Umbilical cord (tissue), 2 donors: Measurements from ENCODE around the genes ZNF577 and ZNF320.

DNA sequence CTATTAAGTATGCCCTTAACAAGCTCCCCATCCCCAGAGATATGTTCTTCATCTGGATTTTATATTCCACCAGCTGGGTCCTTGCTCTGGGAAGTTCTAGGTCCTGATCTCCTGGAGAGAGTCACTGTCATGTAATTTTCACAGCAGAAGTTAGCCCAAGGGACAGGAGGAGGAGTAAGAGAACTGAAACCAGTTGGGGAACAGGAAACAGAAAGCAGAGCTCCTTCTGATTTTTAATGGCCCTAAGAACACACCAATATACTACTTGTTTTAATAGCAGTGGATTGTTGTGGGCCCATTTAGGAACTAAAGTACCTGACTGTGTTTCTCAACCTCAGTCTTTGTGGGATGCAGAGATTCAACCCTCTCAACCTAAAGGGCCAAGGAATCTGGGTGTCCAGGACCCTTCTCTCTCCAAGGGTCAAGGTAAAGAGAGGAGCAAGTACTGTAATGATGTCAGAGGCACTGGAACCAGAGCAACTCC is 8.2 kb upstream of the FPR3 start:
- RAMPAGE, long total RNA = no peak

DNA sequence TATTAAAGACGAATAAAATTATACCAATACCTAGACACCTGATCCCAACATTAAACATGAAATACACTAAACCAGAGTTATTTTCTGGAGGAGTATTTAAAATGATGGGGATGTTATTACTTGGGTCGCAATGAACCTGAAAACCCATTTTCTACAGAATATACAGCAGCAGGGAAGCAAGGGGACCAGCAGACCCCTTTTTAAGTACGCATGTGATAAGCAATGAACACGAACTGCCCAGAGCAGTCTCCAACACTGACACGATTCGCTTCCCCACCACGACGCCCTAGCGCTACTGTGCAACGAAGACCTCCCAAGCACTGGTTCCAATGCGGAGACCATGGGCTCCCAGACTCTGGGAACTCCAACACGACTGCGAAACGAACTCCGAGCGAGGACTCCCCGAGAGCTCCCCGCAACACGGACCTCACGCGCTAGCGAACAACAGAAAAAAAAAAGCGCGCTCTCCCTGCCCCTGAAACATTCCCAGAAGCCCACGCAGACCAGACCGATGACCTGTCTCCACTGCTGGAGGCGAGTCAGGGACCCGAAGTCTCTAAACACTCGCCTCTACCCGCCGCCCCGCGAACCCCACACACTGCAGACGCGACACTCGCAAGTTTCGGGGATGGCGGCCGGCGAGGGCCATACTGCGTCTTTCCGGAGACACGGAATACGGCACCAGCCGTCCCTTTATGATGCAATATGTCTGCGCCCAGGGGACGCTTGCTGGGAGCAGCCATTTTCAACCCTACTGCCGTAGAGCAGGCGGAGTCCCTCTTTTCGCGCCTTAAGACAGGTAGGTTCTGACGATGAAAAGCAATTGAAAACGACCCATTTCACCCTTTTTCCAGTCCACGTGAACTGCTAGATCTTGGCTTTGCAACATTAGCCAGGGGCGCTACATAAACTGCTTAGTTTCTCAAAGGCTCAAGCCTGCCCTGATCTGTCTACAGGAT is at the start of gene ZNF577:
TSS of gene ZNF577 (minus strand) at position 624 of the 959 bp plus-strand sequence.
- RAMPAGE, long total RNA = start-site peak on the minus strand centred at position 584 of the sequence, 108 bp wide, 37 and 34 reads in 2 replicates

DNA sequence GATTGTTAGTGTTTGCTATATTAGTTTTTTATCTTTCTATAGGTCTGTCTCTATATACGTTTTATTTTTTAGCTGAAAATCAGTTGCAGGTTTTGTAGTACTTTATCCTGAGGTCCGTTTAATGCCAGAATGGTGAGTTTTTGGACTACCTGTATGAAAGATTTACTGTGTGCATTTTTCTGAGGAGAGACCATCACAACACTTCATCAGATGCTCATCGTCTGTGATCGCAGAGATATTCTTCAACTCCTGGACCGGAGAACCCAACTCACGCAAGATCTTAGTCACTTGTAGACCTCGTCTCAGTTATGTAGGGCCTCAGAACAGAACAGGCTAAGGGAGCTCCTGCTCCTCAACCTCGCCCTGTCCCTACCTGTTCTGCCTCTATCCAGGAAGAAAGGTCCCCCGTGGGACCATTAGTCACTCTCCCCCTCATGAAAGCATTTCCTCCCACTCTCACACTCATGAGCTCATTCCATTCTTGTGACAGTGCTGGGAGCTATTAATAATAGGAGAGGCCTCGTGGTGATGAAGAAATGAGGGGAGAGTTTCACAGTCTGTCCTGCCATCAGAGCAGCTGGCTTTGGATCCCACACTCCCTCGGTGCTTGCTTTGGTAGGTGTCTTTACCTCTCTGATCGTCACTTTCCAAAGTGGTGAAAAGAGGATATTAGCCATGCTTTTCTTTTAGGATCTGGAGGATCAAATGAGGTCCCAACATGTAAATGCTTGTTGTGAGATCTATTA is 10.1 kb downstream of the PPP2R1A start:
- RAMPAGE, long total RNA = no peak

DNA sequence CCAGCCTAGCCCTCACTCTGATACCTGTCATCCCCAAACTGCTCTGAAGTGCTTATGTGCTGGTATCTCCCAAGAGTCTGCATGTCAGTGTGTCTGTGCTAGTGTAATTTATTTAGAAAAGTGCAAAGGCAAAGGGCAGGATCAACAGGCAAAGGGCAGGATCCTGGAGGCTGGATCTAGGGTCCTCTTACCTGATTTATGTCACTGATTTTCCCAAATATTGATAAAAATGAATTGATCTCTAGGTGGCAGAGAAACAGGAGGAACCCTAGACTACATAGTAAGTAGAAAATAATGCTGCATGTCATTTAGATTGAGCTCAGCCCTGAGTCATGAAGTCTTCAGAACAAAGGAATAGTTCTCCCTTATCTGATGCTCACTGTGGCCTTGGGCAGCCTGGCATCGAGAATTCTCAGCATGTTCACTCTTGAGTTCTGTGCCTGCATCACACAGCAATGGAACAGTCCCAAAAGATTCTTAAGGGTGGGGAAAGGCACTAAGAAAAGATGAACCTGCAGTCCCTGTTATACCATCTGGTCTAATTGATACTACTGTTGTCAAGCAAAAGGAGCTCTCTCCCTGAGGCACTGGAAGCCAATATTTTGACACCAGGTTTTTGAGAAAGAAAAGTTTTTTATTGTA is 38.4 kb upstream of the ZNF766 start:
- RAMPAGE, long total RNA = no peak

DNA sequence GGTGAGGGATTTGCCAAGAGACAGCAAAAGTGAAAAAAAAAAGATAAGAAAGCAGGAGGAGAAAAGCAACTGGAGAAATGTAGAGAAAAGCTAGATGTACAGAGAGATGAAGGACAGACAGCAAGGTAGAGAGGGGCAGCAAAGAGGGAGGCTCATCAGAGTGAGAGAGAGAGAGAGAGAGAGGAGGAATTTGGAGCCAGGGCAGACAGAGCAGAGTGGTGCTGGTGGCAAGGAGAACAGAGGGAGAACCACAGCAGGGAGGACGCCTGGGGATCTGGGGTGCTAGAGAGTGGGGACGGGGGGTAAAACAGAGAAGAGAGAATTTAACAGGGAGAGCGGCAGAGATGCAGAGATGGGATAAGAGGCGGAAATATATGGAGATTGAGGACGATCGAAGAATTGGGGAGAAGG is 990 bp downstream of the ZNF701 start:
- RAMPAGE, long total RNA = no peak

DNA sequence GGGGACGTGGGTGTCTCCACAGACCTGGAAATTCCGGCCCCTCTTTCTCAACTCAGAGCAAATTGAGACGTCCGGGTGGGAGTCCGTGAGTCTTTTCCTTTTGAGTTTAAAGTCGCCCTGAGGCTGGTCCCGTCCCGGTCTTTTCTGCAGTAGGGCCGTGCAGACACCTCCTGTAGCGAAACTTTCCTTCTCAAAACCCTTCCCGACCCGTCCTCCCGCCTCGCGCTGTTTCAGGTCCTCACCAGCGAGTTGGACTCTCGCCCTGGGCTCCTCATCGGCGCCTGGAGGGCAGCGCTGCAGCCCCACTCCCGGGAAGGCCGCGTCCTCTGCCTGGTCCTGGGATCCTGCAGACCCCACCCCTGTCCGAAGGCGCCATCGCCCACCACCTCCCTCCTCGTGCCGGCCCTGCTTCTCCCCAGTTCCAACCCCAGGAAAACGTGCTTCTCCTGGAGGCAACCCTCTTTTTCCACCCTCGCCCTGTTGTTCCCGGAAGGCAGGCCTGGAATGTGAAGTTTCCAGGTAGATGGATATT is 15.0 kb downstream of the ZNF701 start:
- RAMPAGE, long total RNA = no peak

- RAMPAGE, long total RNA = start-site peak on the minus strand at chr19:52896975-52897737, 59 and 47 reads in 2 replicates
Measured at GRCh38 chr19:52897112-52898052, at the start of gene ZNF320. ZNF320 (minus strand) TSS chr19:52897635.

DNA sequence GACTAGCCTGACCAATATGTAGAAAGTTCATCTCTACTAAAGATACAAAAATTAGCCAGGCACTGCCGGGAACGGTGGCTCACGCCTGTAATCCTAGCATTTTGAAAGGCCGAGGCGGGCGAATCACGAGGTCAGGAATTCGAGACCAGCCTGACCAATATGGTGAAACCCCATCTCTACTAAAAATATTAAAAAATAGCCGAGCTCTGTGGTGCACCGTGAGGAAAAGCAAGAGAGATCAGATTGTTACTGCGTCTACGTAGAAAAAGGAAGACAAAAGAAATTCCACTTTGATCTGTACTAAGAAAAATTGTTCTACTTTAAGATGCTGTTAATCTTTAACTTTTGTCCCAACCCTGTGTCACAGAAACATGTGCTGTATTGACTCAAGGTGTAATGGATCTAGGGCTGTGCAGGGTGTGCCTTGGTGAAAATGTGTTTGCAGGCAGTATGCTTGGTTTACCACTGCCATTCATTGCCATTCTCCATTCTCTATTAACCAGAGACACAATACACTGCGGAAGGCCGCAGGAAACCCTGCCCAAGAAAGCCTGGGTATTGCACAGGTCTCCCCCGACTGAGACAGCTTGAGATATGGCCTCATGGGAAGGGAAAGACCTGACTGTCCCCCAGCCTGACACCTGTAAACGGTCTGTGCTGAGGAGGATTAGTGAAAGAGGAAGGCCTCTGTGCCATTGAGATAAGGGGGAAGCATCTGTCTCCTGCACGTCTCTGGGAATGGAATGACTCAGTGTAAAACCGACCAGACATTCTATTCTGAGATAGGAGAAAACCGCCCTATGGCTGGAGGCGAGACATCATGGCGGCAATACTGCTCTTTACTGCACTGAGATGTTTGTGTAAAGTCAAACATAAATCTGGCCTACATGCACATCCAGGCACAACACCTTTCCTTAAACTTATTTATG is 12.9 kb upstream of the ZNF888 start:
- RAMPAGE, long total RNA = no peak

DNA sequence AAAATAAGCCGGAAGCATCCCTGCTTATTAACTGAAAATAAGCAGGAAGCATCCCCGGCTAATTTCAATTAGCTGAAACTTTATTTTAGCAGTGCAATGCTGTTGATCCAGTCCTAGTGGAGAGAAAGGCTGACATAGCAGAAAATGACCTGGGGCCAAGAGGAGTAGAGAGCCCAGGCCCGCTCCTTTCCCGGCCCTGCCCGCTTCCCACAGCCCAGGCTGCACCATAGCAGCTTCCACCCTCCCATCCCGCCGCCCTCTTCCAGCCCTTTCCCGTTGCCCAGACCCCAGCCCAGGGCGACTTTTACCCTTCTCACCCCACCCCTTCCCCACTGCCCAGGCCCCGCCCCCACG is 8.5 kb downstream of the ZNF160 start:
- RAMPAGE, long total RNA = no peak

DNA sequence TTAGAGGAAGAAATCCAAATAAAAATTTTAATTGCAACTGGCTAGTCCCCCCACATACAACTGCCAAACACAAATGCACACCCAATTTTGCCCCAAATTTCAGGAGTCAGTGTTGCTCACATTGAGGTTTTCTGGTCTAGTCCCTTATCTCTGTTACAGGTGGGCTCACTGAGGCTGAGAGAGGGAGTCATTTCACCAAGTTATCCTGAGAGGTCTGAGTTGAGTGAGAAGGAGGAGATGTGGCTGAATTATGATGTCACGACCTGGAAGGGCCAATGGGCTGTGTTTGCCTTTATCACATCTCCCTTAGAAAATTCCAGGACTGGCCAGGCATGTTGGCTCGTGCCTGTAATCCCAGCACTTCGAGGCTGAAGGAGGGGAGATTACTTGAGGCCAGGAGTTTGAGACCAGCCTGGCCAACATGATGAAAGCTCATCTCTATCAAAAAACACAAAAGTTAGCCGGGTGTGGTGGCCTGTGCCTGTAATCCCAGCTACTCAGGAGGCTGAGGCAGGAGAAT is 3.2 kb downstream of the ZNF415 start:
- RAMPAGE, long total RNA = no peak

GRCh38 chr19:53519124-53519486 is 18.8 kb upstream of the ZNF331 start:
- RAMPAGE, long total RNA = no peak

- RAMPAGE, long total RNA = no peak
Measured at GRCh38 chr19:53561479-53561912, 23.6 kb downstream of the ZNF331 start.

DNA sequence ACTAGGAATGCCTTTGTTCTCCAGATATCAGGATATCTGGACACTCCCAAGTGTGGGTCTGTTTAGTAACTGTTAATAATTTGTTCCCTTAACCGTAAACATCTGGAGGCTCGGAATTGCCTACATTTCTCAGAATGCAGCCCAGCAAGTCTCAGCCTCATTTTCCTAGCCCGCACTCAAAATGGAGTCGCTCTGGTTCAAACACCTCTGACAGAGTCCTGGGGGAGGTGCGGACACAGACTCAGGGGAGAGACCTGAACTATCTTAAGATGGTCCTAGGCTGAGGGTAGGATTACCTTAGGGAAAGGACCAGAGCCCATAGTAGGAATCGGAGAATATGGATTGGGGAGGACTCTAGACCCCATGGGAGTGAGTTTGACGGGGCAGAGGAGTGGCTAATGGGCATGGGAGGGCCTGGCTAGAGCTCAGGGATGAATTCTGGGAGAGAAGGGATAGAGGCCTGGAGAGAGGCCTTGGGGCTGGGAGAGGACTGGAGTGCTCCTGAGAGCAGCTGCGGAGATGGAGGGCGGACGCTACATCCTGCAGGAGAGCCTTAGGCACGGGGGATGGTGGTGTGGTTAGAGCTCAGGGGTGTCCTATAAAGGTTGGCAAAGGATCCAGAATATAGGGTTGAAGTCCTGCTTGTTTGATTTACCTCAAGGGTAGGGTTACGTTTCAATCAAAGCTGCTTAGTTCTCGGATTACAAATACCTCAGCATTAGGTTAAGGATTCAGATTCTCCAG is 43.2 kb downstream of the ZNF331 start:
- RAMPAGE, long total RNA = no peak

- RAMPAGE, long total RNA = no peak
Measured at GRCh38 chr19:53868248-53868436, 459 bp downstream of the MYADM start.

DNA sequence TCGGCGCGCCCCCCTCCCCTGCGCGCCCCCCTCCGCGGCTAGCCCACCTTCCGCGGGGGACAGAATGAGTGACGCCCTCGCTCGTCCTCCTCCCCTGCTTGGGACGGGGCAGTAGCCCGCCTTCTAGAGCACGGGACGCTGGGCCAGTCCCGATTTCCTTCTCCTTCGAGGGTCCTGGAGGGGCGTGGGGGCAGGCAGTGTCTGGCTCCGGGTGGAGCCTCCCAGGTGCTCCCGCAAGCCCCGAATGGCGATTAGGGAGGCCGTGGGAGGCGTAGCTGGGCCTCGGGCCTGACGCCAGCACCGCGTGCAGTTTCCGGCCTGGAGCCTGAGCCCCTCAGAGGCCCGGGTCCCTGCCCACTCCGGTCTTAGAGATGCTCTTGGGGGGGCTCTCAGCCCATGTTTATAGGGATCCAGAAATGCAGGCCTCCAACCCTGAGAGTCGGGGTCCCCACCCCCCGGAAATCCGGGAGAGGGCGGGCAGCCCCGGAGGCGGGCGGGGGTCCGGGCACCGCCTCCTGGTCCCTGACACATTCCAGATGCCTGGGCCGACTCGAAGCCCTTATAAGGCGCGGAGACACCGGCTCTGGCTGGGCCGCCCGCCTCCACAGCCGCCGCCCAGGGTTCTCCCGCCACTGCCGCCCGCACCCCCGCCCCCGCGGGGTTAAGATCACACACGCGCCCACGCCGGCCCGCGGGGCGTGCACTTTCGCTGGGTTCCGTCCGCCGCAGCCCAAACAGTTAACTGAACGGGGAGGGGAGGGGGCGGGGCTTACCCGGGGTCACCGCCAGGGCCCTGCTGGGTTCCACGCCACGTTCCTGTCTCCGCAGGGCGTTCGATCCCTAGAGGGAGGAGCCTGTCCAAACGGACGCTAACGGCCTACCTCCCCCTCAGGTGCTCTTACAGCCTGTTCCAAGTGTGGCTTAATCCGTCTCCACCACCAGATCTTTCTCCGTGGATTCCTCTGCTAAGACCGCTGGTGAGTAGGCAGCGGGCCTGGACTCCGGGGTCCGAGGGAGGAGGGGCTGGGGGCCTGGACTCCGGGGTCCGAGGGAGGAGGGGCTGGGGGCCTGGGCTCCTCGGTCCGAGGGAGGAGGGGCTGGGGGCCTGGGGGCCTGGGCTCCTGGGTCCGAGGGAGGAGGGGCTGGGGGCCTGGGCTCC is 1.6 kb downstream of the MYADM start:
- RAMPAGE, long total RNA = no peak

GRCh38 chr19:53984762-53985195 is 6.7 kb upstream of the CACNG6 start:
- RAMPAGE, long total RNA = no peak

DNA sequence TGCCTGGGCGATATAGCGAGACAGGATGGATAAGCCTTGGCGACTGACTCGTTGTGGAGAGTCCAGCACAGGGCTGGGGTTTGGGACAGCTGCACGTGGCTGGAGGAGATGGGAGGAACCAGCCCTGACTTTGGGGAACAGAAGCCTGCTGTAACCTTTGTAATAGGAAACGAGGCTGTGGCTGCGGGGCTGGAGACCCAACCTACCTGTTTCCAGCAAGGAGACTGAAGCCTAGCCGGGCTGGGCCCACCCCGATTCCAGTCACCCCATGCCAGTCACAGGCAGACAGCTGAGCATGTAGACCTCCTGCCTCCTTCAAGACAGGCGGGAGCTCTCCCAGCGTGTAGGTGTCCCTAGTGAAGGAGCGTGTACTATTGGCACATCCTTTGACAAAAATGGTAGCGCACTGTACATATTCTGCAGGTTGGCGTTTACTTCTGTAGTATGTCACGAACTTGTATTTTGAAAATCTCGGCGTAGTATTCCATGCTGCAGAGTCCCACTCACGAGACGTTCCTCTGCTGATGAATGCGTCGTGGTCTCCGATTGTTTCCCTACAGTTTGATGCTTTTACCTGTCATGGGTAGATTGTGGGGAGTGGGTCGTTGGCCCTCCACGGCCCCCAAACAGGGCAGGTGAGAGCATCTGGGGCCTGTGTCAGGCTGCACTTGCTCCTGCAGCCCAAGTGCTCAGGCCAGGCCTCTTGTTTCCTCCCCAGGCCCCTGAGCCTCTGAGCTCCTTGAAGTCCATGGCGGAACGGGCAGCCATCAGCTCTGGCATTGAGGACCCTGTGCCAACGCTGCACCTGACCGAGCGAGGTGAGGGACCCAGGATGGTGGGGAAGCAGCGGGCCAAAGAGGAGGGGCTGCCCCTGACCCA is 7.8 kb downstream of the LENG1 start:
- RAMPAGE, long total RNA = no peak

DNA sequence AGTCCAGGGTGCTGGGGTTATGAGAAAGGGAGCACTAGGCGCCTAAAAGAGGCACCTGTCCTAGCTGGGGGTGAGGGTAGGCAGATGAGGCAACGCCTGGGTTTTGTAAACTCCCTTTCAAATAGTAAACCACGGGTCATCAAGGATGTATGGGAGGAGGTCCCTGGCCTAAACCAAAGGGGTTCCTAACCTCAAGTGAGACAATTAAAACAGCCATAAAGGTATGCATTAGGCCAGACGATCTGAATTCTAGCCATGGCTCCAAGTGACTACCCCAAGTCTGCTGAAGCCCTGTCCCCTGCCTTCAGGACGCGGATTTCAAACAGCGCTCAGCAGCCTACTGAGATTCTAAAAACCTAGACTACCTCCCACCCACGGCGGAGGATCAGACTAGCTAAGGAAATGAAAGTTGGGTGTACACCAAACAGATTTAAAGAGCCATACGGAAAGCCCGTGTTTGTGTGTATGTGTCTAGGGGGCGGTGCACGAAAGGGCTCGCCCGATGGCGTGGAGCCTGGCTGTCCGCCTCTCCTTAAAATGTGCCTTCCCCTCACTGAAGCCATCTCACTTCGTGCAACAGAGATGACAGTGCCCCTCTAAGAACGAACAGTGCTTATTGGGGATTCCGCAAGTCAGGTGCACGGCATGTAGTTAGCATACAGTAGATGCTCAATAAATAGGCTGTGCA is 831 bp downstream of the LENG1 start:
- RAMPAGE, long total RNA = no peak

- RAMPAGE, long total RNA = no peak
Measured at GRCh38 chr19:54164439-54165162, 5.1 kb upstream of the LENG1 start.

DNA sequence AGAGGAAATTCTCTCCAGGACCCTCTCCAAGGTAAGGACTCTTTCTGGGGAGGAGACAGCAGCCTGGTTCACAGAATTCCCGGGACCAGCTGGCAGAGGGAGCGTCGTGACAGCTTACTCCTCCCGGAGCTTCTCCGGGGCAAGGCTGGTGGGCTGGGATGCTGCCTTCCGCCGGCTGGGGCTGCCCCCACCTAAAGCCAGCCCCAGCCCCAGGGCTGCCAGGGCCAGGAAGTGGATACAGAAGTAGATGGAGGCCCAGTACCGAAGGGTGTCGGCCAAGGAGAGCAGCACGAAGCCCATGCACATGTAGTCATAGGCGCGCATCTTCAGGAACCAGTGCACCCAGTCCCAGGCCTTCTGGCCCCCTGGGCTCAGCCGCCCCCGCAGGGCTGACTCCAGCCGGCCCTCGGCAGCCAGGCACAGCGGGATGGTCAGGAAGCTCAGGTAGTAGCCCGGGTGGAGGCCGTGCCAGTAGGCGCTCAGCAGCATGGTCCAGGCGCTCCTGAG is 1.0 kb upstream of the TMC4 start:
- RAMPAGE, long total RNA = no peak